Mammary microvascular endothelial cell (primary cell): Measurements from ENCODE around the genes PTPN7, LGR6 and ADORA1.

DNA sequence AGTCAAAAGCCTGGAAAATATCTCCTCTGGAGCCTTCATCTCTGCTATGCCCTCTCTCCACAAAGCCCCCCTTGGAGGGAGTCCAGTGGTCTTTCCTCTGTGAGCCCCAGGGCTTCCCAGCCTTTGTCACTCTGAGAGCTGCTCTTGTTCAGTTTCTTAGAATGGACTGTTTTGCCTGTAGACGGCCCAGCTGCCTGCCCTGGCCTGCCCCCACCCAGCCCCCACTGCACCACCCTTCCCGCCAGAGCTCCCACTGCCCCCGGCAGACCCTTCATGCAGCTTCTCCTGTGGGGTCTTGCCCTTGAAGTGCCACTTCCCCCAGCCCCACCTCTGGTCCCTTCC is 7.0 kb downstream of the GPR37L1 start:
- RAMPAGE, long total RNA: no peak

- RAMPAGE, long total RNA: no peak
These were observed 7.9 kb downstream of the GPR37L1 start for GRCh38 chr1:202130297-202131430.

DNA sequence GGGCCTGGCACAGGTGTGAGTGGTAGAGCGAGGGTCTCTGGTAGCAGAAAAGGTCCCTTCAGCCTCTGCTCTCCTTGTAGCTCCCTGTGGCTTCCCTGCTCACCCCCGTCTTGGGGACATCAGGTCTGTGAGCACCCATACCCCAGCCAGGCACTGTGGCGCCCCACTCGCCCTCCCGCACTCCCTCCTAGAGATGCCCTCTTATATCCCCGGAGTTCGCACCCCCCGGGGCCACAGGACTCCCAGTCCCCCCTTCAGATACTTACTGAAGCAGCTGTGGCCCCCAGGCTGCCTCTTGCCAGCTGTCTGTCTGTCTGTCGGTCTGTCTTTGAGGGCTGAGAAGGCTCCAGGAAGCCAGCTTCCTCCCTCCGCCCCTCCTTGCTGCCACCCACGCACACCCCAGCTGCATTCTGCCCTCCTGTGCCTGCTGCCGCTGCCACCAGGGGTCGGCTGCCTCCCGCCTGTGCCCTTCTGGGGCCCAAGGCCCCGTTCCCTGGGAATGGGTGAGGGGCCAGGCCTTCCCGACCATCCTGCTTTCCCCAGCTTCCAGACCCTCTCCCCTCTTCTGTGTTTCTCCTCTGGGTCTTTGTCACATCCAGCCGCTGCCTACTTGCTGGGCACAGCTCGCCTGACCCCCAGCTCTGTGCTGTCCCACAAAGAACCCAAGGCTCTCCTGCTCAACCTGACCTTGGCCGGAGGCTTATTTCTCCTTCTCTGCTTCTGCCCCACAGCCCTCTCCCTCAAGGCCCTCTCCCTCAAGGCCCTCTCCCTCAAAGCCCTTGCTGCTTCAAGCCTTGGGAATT is at the start of gene PTPN7:
PTPN7 (minus strand) TSS at position 324 of the 803 bp plus-strand sequence.
- RAMPAGE, long total RNA: no peak

GRCh38 chr1:202179896-202180468 is 13.6 kb upstream of the LGR6 start:
- RAMPAGE, long total RNA: no peak

- RAMPAGE, long total RNA: no peak
These were observed at the start of gene LGR6 for GRCh38 chr1:202193498-202194265. Gene LGR6 (plus strand): TSS chr1:202193799.

GRCh38 chr1:202213895-202214828 is 20.6 kb downstream of the LGR6 start:
- RAMPAGE, long total RNA: no peak

GRCh38 chr1:202471871-202472443 is 123.5 kb downstream of the PPP1R12B start:
- RAMPAGE, long total RNA: no peak

DNA sequence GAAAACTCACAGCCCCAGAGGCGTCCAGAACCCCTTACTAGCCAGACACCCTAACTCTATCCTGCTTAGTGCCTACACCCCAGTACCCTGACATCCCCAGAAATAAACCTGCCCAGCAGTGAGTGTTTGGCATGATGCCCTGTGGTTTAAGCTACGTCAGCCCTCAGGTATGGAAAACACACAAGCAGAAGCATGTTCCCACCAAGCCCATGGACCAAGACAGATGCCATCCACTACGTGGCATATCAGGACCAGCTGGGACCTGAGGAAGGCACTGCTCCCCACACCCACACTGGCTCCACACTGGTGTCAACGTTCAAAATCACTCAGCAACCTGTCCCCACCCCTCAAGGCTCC is 116.4 kb downstream of the SYT2 start:
- RAMPAGE, long total RNA: no peak

GRCh38 chr1:202643181-202644129 is 66.8 kb downstream of the SYT2 start:
- RAMPAGE, long total RNA: no peak

GRCh38 chr1:202730582-202731345 is 20.5 kb upstream of the SYT2 start:
- RAMPAGE, long total RNA: no peak

DNA sequence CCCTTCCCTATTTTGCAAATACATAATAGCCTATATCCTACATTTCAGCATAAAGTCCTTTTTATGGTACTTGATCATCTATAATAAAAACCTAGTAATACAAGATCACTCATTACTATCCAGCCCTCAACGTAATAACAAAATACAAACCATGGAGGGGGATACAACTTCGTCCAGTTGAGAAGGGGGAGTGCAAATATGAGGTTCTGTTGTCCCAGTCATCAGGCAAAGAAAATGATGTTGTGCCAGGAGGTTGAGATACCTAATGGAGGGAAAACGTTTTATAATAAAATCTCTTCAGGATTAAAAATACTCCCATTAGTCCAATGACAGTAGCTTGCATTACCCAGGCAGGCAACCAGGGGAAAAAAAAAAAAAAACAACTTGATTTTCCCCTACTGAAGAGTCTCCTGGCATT is 21.4 kb upstream of the SYT2 start:
- RAMPAGE, long total RNA: no peak

DNA sequence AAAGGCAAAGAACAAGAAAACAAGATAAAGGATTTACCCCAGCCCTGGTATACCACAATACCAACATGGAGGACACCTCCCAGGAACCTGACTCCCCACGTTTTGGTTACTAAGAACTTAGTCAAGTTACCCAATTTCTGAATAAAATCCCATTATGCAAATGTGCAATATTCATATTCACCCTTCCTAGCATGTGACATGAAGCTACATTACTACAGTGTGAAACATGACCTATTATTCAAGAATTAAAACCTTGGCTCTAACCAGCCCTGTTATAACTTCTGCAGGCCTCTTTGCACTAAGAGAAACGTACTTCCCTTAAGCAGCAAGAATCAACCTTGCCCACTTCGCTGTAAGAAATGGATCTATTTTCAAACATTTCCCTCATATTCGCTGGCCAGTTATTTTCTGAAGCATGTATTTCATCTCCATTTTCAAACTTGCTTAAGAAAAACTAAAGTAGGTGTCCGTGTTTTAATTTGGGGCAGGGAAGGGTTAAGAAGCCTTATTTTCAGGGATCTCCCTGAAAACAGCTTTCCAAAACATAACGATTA is 2.0 kb downstream of the KDM5B start:
- RAMPAGE, long total RNA: no peak

- RAMPAGE, long total RNA: no peak
These were observed 13.2 kb upstream of the KLHL12 start for GRCh38 chr1:202940315-202940594.

DNA sequence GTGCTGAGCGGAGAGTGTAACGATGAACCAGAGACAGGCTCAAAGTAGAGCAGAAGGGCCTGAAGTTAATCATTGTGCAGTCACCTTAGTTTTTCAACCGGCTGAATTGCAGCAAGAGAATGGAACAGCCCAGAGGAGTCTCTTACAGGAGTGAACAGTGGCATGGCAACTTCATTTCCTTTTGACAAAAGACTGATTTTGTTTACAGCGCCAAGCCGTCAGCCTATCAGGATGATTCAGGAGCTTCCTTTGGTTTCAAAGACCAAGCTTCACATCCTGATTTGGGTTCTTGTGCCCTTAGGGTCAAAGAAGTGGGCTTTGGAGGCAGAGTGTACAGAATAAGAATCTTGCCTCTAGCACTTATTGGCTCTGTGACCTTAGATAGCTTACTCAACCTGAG is 909 bp upstream of the CYB5R1 start:
- RAMPAGE, long total RNA: no peak

GRCh38 chr1:203006046-203006407 is 1.1 kb upstream of the TMEM183A start:
- RAMPAGE, long total RNA: no peak

DNA sequence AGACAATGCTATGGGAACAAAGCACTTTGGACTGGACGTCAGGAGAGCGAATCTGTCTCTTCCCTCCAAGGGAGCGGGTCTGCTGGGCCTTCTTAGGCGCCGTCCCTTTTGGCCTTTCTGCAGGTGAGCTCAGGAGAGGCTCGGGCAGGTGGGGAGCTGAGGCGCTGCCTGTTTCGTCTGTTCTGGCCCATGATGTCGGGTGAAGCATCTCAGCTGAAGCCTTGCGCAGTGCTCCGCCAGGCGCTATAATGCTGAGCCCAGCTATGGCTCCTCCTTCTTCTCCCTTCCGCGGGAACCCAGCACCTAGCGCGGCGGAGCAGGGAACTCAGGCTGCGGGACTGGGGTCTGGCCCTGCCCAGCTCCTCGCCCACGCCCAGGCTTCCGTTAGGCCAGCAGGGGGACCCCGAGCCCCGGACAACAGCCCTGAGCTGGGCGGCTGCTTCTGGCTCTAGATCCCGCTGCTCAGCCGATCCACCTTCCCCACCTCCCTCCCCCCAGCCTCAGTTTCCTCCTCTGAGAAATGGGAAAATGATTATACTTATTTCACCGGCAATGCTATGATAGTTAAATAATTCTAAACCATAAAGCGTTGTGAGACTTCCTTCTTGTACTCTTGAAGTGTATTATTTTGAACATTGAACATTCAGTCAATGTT is 9.8 kb upstream of the ADORA1 start:
- RAMPAGE, long total RNA: no peak

DNA sequence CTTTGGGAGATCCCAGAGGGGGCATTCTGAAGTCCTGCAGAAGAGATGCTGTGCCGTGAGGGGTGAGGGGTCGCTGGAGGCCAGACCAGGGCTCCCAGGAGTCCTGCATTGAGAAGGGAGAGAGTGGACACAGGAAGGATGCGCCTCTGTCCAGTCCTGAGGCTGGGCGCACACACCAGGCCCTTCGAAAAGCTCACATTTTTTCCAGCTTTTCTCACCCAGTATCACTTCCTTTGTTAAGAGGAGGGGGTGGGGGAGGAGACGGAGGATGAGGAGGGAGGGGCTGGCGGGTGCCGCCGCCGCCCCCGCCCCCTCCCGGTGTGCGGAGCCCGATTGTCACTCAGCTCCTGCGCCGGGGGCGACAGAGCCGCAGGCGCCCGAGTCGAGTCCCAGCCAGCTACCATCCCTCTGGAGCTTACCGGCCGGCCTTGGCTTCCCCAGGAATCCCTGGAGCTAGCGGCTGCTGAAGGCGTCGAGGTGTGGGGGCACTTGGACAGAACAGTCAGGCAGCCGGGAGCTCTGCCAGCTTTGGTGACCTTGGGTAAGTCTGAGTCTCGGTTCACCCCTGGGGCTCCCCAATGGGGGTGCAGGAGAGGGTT is at the start of gene ADORA1:
ADORA1 (plus strand) TSS at position 339 of the 599 bp plus-strand sequence.
- RAMPAGE, long total RNA: no peak

- RAMPAGE, long total RNA: no peak
These were observed 3.6 kb downstream of the BTG2 start for GRCh38 chr1:203308509-203309644.

GRCh38 chr1:203323558-203324566 is 18.5 kb downstream of the BTG2 start:
- RAMPAGE, long total RNA: no peak

DNA sequence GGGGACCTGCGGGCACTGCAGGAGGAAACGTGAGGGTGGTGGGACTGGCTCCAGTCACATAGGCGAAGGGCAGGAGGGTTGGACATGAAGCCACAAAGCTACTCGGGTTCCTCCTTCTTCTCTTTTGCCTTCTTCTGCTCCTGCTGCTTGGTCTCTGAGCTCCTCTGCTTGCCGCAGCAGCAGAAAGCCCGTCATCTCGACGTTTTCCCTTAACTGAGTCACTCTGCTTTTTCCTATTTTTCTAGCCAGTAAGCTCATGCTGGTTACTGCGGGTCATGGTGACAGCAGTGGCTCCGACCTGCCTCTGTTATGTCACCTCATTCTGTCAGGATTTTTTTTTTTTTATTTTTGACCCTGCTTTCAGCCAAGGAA is 2.5 kb upstream of the FMOD start:
- RAMPAGE, long total RNA: no peak